IMR-90 (cell line): ENCODE measurements around a stretch of chr7.

GRCh38 chr7:6945940-6946453 lies 119.9 kb upstream of the CCZ1B start:
- RRBS: no CpG with 5 or more reads among the region's 10 CpGs
CAGE:
- cytosol, long polyA plus RNA: no peak
- long polyA plus RNA: no peak
- nucleus, long polyA plus RNA: no peak

GRCh38 chr7:7181622-7182461 lies 502 bp upstream of the C1GALT1 start:
- RRBS: no CpG with 5 or more reads among the region's 25 CpGs
CAGE:
- cytosol, long polyA plus RNA: no peak
- long polyA plus RNA: no peak
- nucleus, long polyA plus RNA: no peak

DNA sequence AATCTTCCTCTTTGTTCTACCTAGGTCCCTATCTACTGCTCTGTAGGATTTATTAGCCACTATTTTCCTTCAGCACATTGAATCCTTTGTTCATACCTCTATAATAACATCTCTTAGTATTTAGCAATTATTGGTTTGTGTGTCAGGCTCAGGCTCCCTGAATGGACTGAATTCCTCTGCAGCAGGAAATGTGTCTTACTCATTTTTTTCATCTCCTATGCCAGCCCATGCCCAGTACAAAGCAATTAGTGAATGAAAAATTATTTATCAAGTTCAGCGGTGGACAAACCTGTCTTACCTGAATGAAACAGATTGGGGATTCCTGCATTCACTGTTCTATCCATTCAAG lies 53.7 kb downstream of the C1GALT1 start:
- RRBS: no CpG with 5 or more reads among the region's 1 CpG
CAGE:
- cytosol, long polyA plus RNA: no peak
- long polyA plus RNA: no peak
- nucleus, long polyA plus RNA: no peak

- RRBS: no CpG with 5 or more reads among the region's 5 CpGs
CAGE:
- cytosol, long polyA plus RNA: no peak
- long polyA plus RNA: no peak
- nucleus, long polyA plus RNA: no peak
Measured at GRCh38 chr7:7238323-7239114, 56.2 kb downstream of the C1GALT1 start.

GRCh38 chr7:7357536-7358274 lies 175.4 kb downstream of the C1GALT1 start:
- RRBS: no CpG with 5 or more reads among the region's 9 CpGs
CAGE:
- cytosol, long polyA plus RNA: no peak
- long polyA plus RNA: no peak
- nucleus, long polyA plus RNA: no peak

DNA sequence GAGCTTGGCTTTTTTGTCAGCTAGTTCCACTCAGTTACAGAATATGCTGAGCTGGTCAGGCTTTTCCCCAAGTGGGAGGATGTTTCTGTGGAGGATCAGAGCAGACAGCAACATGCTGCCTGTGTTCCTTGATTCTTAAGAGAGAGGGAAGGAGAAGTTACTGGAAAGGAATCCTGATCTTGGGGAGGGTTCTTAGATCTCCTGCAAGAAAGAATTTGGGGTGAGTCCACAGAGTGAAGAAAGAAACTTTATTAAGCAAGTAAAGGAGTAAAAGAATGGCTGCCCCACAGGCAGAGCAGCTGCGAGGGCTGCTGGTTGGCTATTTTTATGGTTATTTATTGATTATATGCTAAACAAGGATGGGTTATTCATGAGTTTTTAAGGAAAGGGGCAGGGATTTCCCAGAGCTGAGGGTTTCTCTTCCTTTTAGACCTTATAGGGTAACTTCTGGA lies 76.9 kb upstream of the RPA3 start:
- RRBS: no CpG with 5 or more reads among the region's 1 CpG
CAGE:
- cytosol, long polyA plus RNA: no peak
- long polyA plus RNA: no peak
- nucleus, long polyA plus RNA: no peak

DNA sequence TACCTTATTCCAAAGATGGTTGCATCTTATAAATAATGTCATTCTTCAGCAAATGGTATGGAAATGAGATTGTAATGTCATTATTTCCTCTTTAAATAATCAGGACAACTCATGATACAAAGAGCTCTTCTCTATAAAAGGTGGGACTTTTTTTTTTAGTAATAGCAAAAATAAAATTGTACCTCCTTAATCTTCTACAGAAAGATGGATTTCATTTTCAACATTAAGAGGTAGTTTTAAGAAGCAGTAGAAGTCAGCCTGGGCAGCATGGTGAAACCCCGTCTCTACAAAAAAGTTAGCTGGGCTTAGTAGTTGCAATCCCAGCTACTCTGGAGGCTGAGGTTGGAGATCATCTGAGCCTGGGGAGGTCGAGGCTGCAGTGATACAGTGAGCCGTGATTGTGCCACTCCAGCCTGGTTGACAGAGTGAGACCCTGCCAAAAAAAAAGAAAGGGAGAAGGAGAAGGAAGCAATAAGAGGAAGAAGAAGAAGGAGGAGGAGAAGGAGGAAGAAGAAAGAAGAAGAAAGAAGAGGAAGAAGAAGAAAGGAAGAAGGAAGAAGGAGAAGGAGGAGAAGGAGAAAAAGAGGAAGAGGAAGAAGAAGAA lies 86.0 kb upstream of the GLCCI1 start:
- RRBS: no CpG with 5 or more reads among the region's 3 CpGs
CAGE:
- cytosol, long polyA plus RNA: no peak
- long polyA plus RNA: no peak
- nucleus, long polyA plus RNA: no peak

- RRBS: no CpG with 5 or more reads among the region's 2 CpGs
CAGE:
- cytosol, long polyA plus RNA: no peak
- long polyA plus RNA: no peak
- nucleus, long polyA plus RNA: no peak
Measured at GRCh38 chr7:7919374-7919868, 49.2 kb upstream of the GLCCI1 start.

GRCh38 chr7:8133973-8134958 lies 127.7 kb downstream of the ICA1 start:
- RRBS: no CpG with 5 or more reads among the region's 11 CpGs
CAGE:
- cytosol, long polyA plus RNA: no peak
- long polyA plus RNA: no peak
- nucleus, long polyA plus RNA: no peak

- RRBS: no CpG with 5 or more reads among the region's 2 CpGs
CAGE:
- cytosol, long polyA plus RNA: no peak
- long polyA plus RNA: no peak
- nucleus, long polyA plus RNA: no peak
Measured at GRCh38 chr7:11552340-11552670, 279.7 kb downstream of the THSD7A start.

DNA sequence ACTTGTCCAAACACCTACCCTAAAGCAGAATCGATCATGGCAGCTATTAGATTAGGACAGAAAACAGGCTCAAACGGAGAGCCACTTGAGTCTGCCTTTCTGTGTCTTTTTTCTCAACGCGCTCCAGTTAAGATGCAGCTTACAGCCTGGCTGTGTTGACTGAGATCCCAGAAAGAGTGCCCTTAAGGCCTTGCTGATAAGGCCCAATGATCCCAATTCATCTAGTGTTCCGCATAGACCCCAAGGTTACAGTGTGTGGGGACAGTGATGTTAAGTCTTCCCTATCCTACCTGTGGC lies 963 bp downstream of the TMEM106B start:
- RRBS: no CpG with 5 or more reads among the region's 5 CpGs
CAGE:
- cytosol, long polyA plus RNA: no peak
- long polyA plus RNA: no peak
- nucleus, long polyA plus RNA: no peak

DNA sequence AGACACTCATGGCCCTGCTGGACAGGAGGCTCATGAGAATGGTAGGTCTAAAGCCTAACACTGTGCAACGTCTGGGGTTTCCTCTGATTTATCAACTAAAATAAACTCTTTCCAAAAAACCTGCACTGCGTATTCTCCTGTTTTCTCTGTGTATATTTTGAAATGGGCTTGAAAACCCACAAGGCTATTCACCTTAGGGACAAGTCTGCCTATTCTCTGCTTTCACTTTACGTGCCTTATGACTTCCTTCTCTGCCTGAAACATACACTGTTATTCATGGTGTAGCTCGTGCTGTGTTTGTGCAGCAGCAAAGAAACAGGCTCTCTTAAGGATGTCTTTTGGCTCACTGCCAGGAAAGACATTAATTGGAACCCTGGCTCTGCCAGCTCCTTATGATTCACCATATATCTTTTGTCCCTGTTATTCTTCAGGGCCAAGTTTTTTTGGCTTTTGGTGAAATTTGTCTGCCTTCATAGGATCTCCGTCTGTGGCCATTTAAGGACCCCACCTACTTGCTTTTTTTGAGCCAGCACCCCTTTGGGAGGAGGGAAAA lies 92.4 kb downstream of the TMEM106B start:
- RRBS: no CpG with 5 or more reads among the region's 5 CpGs
CAGE:
- cytosol, long polyA plus RNA: no peak
- long polyA plus RNA: no peak
- nucleus, long polyA plus RNA: no peak

DNA sequence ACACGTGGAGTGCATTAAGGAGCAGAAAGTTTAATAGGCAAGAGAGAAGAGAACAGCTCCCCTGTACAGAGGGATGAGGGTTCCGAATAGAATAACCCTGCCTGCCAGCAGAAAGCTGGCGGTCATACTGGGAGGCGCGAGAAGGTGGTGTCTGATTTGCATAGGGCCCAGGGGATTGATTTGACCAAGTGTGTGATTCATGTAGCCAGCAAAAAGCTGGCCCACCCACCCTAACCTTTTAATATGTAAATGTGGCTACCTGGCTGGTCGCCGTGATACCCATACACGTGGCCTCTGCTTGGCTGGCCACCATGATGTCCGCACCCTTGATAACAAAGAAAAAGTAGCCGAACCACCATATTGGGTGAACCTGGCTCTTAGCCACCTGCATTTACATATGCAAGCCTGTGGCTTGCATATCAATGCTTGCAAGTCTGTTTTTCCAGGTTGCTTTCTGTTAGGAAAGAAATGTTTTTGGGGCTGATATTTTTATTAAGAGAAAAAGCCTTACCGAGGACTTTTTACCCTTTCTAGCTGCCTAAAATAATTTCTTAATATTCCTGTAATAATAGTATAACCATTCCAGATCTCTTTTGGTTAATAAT lies 20.5 kb upstream of the VWDE start:
- RRBS: no CpG with 5 or more reads among the region's 11 CpGs
CAGE:
- cytosol, long polyA plus RNA: no peak
- long polyA plus RNA: no peak
- nucleus, long polyA plus RNA: no peak

DNA sequence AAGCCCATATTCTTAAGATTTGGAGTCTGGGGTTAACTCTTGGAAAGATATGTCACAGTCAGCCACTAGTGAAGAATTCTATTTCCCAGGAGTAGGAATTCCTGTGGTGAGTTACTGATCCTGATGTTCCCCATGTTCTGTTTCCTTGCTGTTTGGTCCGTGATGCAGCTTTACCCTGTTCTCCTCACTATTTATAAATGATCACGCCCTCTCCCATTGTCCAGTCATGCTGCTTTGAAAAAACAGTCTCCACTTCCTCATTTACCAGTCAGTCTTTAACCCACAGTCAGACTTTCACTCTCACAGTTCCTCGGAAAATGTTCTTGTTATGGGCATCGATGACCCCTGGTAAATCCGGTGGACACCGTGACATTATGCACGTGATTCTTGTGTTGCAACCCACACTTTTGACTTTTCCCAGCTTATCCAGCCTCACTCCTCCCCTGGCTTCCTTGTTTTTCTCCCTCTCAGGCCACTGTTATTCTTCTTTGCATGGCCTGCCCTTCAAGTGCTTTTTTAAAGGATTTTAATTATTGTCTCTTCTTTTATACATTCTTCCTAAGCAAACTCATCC lies 14.4 kb downstream of the SCIN start:
- RRBS: no CpG with 5 or more reads among the region's 7 CpGs
CAGE:
- cytosol, long polyA plus RNA: no peak
- long polyA plus RNA: no peak
- nucleus, long polyA plus RNA: no peak

DNA sequence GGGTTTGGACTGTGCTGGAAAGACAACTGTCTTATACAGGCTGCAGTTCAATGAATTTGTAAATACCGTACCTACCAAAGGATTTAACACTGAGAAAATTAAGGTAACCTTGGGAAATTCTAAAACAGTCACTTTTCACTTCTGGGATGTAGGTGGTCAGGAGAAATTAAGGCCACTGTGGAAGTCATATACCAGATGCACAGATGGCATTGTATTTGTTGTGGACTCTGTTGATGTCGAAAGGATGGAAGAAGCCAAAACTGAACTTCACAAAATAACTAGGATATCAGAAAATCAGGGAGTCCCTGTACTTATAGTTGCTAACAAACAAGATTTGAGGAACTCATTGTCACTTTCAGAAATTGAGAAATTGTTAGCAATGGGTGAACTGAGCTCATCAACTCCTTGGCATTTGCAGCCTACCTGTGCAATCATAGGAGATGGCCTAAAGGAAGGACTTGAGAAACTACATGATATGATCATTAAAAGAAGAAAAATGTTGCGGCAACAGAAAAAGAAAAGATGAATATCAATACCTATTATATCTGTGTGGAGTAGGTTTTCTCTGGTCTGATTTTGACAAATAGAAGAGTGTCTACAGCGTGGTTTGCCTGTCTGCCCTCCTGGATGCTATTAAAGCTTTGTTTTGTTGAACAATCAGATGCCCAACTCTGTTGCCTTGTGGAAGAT lies 1.0 kb downstream of the ARL4A start:
- RRBS: no CpG with 5 or more reads among the region's 4 CpGs
CAGE:
- cytosol, long polyA plus RNA: no peak
- long polyA plus RNA: no peak
- nucleus, long polyA plus RNA: no peak

DNA sequence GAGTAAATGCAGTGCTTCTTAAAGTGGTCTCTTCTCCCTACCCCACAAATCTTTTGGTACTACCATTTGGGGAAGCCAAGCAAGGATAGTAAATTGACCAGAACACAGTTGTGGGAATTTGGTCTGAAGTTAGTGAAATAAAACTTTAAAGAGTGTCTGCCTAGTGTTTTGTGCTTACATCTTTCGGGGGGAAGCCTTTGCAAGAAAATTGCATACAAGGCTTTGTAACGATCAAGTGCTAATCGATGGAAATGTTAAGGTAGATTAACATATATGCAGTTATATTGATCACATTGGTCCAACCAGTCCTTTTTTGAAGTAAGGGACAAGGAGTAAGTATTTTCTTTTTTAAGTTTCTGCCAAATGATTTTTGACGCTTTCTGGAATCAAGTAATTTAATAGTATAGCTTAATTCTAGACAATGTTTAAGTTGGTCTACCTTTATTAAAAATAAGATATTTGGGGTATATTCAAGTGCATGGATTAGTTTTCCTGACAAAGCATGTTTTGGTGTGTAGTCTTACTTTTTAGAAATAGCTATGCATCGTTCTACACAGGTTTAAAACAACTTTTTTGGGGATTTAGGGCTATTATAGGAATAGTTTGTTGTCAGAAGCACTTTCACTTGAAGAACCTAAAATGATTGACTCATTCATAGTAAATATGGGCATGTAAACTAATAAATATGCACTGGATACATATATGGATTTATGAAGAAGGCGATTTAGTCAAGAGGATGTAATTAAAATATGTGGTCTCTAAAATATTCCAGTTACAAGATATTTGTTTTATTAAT lies 1.8 kb downstream of the ARL4A start:
- RRBS: no CpG with 5 or more reads among the region's 6 CpGs
CAGE:
- cytosol, long polyA plus RNA: no peak
- long polyA plus RNA: no peak
- nucleus, long polyA plus RNA: no peak

GRCh38 chr7:12689818-12690769 lies 2.7 kb downstream of the ARL4A start:
- RRBS: no CpG with 5 or more reads among the region's 2 CpGs
CAGE:
- cytosol, long polyA plus RNA: start-site peak on the plus strand at chr7:12690062-12690319, 7 and 14 reads in 2 replicates
- long polyA plus RNA: no peak
- nucleus, long polyA plus RNA: no peak

DNA sequence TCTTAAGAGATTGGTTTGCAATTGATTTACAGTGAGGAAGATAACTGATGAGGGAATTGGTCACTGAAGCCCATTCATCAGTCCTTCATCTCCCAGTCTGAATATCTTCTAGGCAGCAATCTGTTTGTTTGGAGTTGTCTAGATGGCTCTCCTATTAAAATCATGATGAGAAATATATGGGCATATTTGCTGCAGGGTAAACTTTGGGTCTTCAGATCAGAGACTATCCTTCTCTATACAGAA lies 473.8 kb downstream of the ARL4A start:
CAGE:
- cytosol, long polyA plus RNA: no peak
- long polyA plus RNA: no peak
- nucleus, long polyA plus RNA: no peak

DNA sequence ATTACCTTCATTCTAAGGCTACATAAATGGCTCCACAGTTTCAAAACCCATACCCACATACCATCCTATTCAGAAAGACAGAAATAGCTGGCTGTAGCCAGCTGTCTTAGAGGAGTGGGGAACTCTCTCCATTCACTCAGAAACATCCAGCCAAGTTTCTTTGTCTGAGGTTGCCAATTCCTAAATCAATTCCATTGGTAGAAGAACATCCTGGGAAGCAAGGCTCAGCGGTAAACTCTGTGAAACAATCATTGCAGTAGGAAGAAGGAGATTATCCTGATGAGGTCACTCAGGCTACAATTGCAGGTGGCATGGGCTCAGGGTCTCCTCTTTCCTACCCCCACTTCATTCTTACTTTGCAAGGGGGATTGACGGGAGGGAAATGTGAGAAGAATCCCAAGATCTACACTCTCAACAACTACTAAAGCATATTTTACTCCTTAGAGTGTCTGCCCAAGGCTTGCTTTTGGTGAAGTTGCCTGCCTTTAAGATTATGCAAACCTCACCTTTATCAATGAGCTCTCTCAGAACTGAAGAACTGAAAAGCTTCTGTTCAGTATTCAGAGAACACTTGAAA lies 153.9 kb downstream of the ETV1 start:
- RRBS: no CpG with 5 or more reads among the region's 2 CpGs
CAGE:
- cytosol, long polyA plus RNA: no peak
- long polyA plus RNA: no peak
- nucleus, long polyA plus RNA: no peak

DNA sequence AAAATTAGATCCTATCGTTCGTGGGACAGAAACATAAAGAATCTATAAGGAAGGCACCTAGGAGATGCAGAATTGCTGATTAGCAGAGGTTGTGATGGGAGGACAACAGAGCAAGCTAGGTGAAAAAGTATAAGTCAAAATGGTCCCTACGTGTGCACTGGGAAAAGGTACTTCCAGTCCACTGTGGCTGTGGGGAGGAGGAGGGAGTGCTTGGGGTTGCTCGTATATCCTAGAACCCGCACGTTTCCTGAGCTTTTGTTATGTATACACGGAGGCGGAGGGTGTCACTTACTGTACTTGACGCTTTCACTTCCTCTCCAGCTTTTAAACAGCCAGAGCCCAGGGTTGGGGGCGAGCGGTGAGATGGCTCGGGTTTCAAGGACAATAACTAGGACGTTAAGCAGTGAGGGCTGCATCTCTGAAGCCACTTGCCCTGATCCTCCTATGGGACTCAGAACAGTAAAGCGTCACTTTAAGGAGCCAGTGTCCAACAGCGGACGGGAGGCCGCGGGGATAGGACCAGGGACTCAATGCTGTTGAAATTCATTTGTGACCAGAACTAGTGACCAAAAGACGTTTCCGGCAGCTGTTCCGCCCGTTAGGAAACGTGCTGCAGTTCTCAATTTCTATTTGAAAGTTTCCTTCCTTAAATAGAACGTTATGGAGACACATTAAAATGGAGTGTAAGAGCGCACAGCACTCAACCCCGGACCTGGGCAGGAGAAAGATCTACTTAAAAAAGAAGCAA lies 969 bp upstream of the ETV1 start:
- RRBS: no CpG with 5 or more reads among the region's 26 CpGs
CAGE:
- cytosol, long polyA plus RNA: no peak
- long polyA plus RNA: no peak
- nucleus, long polyA plus RNA: no peak